UCH-1 (cell line): ENCODE measurements around a stretch of chr2.

DNA sequence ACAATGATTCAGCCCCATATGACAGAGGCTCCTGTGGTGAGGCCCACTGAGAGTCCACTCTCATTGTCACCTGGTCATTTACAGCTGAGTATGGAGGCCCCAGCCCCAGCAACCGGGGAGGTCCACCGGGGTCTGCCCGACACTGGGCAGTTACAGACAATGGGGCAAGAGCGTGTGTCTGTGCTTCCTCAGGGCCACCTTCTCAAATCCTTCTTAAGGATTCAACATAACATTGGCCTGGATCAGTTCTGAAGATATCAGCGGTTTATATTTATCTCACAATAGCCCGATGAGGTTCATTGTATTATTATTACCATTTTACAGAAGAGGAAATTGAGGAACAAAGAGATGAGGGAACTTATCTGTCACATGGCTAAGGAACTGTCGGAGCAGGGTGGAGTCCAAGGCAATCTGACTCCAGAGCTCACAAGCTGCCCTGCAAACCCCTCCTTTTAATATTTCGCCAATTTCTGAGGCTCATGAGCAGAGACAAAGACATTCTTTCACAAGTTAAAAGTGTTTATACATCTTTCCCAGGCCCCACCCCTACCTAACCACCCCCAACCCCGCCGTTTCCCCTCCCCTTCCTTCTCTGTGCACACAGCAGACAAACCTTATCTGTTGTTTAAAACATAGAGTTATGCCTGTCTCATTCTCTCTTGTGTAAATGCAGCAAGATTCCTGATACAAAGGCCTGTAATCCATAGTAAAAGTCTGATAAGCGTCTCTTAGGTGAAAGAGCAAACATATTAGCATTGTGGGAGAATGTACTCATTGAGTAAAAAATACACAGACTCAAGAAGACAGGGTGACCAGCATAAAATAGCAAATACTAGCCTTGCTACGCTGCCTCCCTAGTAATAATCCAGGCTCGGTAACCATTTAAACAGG lies 44.4 kb downstream of the EPHA4 start:
- RRBS = no CpG with 5 or more reads among the region's 13 CpGs

DNA sequence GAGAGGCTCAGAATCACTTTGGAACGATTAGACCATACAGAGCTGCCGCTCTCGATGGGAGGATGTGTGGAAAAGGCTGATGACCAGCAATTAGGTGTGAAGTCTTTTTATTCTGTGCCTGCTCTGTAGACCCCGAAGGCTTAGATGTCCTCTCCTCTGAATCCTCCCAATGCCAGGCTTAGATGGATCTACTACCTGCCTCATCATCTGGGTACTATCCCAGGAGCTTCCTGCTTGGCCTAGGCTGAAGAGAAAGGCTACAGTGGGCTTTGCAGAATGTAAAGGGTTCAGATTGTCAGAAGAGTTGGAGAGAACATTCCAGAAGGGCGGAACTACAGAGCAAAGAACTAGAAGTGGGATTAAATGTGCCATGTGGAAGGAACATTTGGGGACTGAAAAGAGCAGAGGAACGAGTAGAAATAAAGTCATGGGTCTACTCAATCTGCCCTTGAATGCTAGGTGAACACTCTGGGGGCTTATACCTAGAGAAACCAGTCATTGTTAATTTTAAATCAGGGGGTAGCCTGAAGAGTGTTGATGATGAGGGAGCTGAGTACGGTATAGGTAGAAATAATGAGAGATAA lies 21.4 kb downstream of the SGPP2 start:
- RRBS = no CpG with 5 or more reads among the region's 7 CpGs

- RRBS = no CpG with 5 or more reads among the region's 5 CpGs
Observed at GRCh38 chr2:222484961-222485278, 60.6 kb downstream of the SGPP2 start.

DNA sequence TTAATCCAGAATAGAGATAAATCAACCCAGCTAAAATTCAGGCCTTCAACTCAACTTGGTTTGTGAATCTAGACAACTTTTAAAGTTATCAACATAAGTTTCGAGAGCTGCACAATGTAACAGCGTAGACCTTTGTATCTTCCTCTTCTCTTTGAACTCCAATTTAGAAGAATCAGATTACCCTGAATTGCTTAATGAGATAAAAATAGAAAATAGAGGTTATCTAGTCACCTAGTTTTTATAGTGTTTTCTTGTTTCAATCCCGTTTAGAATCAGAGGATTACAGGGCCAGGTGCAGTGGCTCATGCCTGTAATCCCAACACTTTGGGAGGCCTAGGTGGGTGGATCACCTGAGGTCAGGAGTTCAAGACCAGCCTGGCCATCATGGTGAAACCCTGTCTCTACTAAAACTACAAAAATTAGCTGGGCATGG lies 12.4 kb downstream of the MOGAT1 start:
- RRBS = no CpG with 5 or more reads among the region's 3 CpGs

GRCh38 chr2:222859876-222860325 lies 935 bp upstream of the ACSL3 start:
- RRBS = no CpG with 5 or more reads among the region's 5 CpGs

DNA sequence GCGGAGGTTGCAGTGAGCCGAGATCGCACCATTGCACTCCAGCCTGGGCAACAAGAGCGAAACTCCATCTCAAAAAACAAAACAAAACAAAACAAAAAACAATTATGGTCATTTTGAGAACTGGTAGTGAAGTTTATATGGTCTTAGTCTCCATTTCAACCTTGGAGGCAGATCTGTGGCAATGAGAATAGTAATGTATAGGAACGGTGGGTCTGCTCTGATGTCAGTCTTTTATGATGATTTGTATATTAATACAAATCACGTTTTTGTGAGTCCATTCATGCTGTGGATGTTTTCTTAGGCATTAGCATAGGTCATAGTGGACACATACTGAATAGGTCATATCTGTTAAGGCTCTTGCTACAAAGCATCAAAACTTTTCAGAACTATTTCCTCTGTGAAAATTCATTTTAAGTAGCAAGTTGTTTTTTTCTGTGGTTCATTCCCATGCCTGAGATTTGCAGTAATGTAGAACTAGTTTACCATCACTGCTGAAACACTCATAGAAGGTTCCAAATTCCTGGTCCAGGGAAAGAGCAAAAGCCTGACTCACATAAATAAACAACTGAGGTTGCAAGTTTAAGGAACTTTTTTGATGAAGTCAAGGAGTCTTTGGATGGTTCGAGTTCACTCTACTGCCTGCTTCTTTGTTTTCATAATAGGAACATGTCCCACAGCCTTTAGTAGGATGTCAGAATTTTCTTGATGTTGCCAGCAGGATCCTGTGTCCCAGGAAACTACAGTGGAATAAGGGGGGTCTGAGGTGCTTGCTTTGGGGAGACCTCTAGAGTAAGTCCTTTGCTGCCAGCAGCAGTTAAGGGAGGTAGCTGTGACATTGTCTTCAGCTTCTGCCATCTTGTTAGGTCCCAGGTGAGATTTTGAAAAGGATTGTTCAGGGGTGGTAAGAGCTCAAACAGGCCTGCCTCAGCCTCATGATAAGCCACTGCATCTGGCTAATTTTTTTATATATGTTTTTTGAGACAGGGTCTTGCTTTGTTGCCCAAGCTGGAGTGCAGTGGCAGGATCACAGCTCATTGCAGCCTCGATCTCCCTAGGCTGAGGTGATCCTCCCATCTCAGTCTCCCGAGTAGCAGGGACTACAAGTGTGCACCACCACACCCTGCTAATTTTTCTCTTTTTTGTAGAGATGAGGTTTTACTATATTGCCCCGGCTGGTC lies 43.8 kb downstream of the ACSL3 start:
- RRBS = no CpG with 5 or more reads among the region's 10 CpGs

GRCh38 chr2:222926960-222927435 lies 66.2 kb downstream of the ACSL3 start:
- RRBS = no CpG with 5 or more reads among the region's 9 CpGs

GRCh38 chr2:223050711-223051674 lies 997 bp upstream of the KCNE4 start:
- RRBS = no CpG with 5 or more reads among the region's 14 CpGs

GRCh38 chr2:223101594-223101970 lies 49.6 kb downstream of the KCNE4 start:
- RRBS = no CpG with 5 or more reads among the region's 3 CpGs

- RRBS = no CpG with 5 or more reads among the region's 5 CpGs
Observed at GRCh38 chr2:223896629-223897159, 48.4 kb downstream of the WDFY1 start.

GRCh38 chr2:224008582-224009487 lies 30.3 kb downstream of the SERPINE2 start:
- RRBS = no CpG with 5 or more reads among the region's 18 CpGs

- RRBS = no CpG with 5 or more reads among the region's 6 CpGs
Observed at GRCh38 chr2:224412495-224412958, 10.6 kb upstream of the FAM124B start.

GRCh38 chr2:224440895-224441589 lies 39.1 kb upstream of the FAM124B start:
- RRBS = no CpG with 5 or more reads among the region's 7 CpGs

DNA sequence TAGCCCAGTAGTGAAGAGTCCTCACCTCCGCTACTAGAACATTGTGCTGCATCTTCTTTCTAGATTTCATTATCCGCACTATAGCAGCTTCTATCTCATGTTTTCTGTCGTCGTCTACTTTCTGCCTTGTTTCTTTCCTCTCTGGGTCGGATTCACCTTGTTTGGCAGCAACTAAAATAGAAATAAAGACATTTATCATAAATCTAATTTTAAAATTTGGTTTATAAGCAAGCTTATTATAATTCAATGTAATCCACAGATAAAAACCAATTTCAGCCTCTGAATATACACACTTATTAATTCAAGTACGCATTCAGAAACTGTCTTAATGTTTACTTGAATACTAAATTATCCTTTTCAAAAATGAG lies 76.3 kb upstream of the FAM124B start:
- RRBS = no CpG with 5 or more reads among the region's 6 CpGs

DNA sequence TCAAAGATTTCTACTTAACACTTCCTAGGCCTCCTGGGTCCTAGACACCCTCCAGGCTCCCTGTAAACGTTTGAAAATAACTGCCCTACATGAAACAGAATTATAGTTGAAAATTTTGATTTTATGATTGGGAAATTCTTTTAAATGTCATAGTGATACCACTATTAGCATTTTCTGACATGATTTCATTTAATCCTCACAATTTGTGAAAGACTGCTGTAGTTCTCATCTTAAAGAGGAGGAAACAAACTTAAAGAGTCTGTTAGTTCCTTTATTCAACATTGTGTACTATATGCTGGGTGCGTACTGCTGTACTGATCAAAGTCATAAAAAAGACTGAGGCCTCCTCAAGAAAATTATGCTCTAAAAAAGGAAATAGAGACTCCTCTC lies 10.6 kb downstream of the CUL3 start:
- RRBS = no CpG with 5 or more reads among the region's 2 CpGs

DNA sequence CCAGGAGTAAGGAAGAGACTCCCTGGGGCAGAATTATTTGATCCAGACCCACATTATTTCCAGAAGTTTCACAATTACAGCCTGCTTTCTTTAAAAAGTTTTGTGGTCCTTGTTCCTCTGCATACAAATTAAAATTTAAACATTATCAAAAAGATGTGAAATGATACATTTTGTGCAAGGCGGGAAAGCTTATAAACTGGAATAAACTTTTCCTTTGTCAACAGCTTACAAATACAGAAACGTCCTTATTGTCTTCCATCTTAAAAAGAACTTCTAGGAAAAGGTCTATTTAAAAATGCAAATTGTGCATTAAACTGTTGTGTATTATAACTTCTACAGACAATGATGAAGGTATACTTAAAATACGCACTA lies 5.1 kb downstream of the CUL3 start:
- RRBS = no CpG with 5 or more reads among the region's 3 CpGs

- RRBS = no CpG with 5 or more reads among the region's 5 CpGs
Observed at GRCh38 chr2:224763114-224763508, 46.9 kb upstream of the CCDC195 start.

- RRBS = no CpG with 5 or more reads among the region's 2 CpGs
Observed at GRCh38 chr2:224957574-224957897, 84.7 kb downstream of the DOCK10 start.

DNA sequence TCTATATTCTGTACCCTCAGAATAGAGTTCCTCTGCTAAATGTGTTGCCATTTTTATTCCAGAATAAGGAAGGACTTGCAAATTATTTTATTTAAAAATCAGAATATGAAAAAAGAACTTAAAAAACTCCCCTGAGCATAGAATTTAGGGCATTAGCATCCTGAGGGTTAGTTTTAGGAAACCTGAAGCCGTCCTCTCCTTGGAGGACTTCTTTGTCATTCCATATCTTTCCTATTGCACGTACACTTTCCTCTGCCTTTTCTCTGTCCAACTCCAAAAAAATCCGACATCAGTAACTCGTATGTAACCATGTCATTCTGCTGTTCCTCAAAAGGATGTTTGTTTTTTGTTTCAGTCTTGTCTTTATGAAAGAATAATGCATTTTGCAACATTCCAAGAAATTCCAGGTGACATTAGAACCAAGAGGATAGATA lies 38.0 kb upstream of the NYAP2 start:
- RRBS = no CpG with 5 or more reads among the region's 4 CpGs

GRCh38 chr2:226758716-226759311 lies 40.8 kb downstream of the IRS1 start:
- RRBS = no CpG with 5 or more reads among the region's 3 CpGs